HL-60 (cell line): ENCODE data around the genes OR51G2, OR52A5, OR56A5, RRP8, TAF10, PPFIBP2 and OR10A6.

GRCh38 chr11:4919189-4919627, at the start of gene OR51G2:
TSS of gene OR51G2 (minus strand) at chr11:4919350.
- RRBS = no CpG with 5 or more reads among the region's 5 CpGs

GRCh38 chr11:5138268-5138710, at the start of gene OR52A5:
TSS of gene OR52A5 (minus strand) at chr11:5138356.
- RRBS = no CpG with 5 or more reads among the region's 3 CpGs

GRCh38 chr11:5621057-5621639, 3.7 kb upstream of the TRIM34 start:
- RRBS = no CpG with 5 or more reads among the region's 1 CpG

DNA sequence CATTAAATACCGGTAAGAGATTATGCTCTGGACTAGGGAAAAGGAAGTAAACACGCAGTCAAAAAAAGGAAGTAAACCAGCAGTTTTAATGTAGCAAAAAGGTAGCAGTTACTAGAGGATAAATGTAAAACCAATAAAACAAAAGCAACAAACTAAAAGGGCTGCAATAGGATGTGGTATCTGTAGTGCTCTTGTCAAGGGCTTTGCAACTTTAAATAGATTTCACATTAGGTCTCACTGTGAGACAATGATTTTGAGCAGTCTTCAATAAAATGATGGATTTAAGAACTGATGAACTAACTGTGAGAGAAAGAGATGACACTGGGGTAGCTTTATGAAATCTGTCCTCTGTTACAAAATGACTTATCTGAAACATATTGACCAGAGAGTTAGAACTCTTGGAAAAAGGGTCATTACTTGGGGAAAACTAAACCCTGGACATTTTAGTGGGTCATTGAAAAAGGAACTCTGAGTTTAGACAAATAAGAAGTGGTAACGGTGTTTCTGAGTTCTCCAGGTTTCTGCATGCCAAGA, 2.5 kb downstream of the TRIM22 start:
- RRBS = no CpG with 5 or more reads among the region's 3 CpGs

GRCh38 chr11:5968214-5968678, at the start of gene OR56A5:
TSS of gene OR56A5 (minus strand) at chr11:5968494.
- RRBS = no CpG with 5 or more reads among the region's 2 CpGs

DNA sequence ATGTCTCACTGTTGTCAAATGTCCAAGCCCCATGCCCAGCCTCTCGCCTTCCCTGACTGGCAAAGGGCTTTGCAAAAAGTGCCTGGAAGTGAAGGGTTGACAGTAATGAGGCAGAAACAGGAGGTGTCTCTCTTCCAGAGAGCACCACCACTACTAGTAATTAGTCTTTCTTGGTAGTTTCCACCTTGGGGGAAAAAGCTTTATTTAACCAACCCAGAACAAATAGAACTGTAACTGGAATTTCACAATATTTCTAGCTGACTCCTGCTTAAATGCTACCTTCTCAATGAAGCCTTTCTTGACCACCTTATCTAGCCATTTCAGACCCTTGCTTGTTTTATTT, 738 bp upstream of the HPX start:
- RRBS = no CpG with 5 or more reads among the region's 1 CpG

GRCh38 chr11:6468874-6469451, 4.8 kb downstream of the TRIM3 start:
- RRBS = no CpG with 5 or more reads among the region's 6 CpGs

GRCh38 chr11:6602954-6603943, at the start of gene RRP8:
TSS of gene RRP8 (minus strand) at chr11:6603616.
- RRBS = 2% methylated on average over 13 of the region's 71 CpGs

DNA sequence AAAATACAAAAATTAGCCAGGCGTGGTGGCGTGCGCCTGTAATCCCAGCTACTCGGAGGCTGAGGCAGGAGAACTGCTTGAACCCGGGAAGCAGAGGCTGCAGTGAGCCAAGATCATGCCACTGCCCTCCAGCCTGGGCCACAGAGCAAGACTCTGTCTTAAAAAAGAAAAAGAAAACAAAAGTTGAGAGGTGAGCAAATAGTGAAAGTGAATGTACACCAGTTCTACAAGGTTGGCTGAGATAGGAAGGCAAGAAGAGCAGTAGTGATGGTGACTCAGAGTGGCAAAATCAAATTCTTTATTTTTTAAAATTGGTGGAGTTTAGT, 2.4 kb downstream of the ILK start:
- RRBS = no CpG with 5 or more reads among the region's 5 CpGs

DNA sequence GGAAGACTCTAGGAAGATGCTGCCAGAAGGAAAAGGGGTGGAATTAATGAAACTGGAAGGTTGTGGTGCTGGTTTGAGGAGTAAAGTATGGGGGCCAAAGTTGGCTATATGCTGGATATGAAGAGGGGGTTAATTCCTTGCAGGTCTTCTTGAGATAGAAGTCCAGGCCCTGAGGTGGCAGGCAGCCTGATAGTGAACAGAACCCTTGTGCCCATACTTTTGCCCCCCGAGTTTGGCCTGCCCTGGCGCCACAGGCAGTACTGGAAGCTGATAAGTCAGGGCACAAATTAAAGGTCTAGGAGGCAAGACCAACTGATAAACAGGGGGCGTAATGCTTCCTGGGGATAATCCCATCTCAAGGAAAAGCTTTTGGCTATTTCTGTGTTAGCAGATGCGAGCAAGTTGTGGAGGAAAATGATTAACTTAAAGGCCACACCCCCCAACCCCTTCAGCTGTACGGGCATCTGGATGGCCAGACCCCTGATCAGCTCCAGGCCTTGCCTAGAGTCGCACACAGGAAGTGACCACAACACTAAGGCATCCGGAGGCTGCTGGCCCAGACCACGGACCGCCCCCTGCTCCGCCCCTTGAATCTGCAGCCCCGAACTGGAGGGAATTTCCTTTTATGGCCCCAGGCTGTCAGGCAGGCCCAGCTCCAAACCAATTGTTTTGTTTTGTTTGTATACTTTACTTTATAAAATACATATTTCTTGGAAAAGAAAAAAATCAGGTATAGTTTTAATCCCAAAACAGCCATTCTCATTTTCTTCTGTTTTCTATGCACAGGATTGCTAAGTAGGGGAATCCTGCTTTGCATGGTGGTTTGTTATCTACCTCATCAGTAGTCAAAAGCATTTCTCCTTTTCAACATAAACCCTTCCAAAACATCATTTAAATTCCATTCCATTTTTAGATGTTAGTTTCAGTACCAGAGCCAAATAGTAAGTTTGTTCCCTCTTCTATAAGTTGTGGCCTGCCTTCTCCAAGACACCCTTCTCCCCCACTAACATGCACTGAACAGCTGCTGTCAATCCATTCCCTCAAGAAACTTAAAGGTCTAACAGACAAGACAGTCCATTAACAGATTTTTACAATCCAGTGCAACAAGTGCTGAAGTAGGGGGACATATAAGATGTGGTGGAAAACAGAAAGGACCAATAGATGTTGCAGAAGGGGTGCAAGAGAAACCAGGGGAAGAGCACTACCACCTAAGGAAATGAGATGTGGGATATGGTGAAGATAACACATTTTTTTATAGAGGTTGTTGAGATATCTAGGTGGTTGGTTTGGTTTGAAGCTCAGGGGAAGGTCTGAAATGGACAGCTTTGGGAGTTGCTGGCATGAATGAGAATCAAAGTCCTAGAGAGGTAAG, 3.5 kb downstream of the ILK start:
- RRBS = no CpG with 5 or more reads among the region's 11 CpGs

- RRBS = 2% methylated on average over 11 of the region's 65 CpGs
These were observed at the start of gene TAF10 for GRCh38 chr11:6612142-6613277. TSS of gene TAF10 (minus strand) at chr11:6612216.

- RRBS = no CpG with 5 or more reads among the region's 13 CpGs
These were observed 8.6 kb downstream of the DCHS1 start for GRCh38 chr11:6646588-6647890.

GRCh38 chr11:6743367-6743952, 28.3 kb downstream of the OR2AG2 start:
- RRBS = no CpG with 5 or more reads among the region's 4 CpGs

DNA sequence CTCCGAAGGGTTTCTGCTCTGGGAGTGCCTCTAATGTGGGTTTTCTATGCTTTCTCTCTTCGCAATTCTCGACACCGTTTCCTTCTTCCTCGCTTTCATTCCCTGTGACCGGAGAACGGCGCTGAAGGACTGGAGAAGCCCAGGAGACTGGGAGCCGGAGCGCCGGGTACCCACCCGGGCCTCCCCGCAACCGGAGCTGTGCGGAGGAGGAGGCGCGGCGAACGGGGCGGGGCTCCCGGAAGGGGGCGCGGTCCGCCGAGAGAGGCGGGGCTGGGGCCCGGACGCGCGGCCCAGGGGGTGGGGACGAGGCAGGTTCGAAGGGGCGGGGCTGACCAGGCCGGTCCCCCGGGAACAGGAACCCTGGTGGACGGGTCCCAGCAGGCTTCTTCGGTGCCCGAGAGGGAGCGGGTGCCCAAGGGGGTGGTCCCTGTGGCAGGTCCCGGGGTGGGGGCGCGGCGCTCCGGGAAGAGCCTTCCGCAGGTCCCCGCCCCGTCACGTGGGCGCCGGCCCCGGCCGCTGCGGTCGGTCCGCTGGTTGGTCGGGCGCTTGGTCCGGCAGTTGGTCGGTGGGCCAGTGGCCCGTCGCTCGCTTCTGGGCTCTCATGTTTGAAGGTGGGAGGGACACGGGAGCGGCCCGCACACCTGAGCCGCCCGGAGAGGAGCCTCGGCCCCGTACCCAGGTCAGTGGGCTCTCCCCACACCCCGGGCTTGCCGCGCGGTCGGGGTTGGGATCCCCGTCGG, at the start of gene PPFIBP2:
PPFIBP2 (plus strand) TSS at position 557 of the 740 bp plus-strand sequence.
- RRBS = 3% methylated on average over 59 of the region's 76 CpGs

- RRBS = no CpG with 5 or more reads among the region's 9 CpGs
These were observed 2.0 kb downstream of the CYB5R2 start for GRCh38 chr11:7671268-7671769.

GRCh38 chr11:7677529-7678121, 4.3 kb upstream of the CYB5R2 start:
- RRBS = no CpG with 5 or more reads among the region's 5 CpGs

GRCh38 chr11:7892666-7893201, 38.3 kb downstream of the OR10A6 start:
- RRBS = no CpG with 5 or more reads among the region's 4 CpGs

GRCh38 chr11:7931137-7931658, at the start of gene OR10A6:
TSS of gene OR10A6 (minus strand) at chr11:7931268.
- RRBS = no CpG with 5 or more reads among the region's 5 CpGs

GRCh38 chr11:8068581-8069355, 12.2 kb upstream of the TUB start:
- RRBS = no CpG with 5 or more reads among the region's 16 CpGs

- RRBS = no CpG with 5 or more reads among the region's 24 CpGs
These were observed 37.4 kb upstream of the RIC3 start for GRCh38 chr11:8206152-8206668.